Gastrocnemius medialis (tissue), 3 donors: ENCODE measurements around a stretch of chr9.

DNA sequence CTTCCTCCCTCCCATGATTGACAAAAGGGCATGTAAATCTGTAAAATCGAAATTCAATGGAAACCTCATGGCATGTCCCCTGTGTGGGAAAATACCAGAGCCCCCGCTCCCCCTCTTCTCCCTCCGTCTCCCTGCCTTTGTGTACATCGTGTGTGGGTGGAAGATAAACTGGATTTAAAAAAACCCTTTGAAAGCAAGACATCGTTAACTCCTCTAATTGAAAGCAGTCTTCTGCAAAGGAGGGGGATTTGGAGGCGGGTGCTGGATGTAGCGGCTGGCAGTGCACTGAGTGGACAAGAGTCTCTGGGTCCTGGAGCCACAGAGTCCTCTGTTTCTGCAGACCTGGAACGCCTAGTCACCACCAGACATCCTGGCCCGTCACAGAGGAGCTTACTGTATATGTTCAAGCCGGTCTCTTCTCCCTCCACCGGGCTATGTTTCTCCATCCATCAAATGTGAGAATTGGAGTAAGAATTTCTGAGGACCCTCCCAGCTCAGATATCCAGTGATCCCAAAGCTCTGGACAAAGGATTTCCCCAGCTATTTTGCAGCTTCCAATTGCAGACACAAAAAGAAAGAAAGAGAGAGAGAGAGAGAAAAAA lies 169.5 kb downstream of the PAPPA start:
- PRO-cap, result no peak
- RAMPAGE, long total RNA, 3 experiments, result no peak in any of the 3 experiments

GRCh38 chr9:116355245-116355835 lies 201.7 kb downstream of the PAPPA start:
- PRO-cap, result no peak
- RAMPAGE, long total RNA, 3 experiments, result no peak in any of the 3 experiments

DNA sequence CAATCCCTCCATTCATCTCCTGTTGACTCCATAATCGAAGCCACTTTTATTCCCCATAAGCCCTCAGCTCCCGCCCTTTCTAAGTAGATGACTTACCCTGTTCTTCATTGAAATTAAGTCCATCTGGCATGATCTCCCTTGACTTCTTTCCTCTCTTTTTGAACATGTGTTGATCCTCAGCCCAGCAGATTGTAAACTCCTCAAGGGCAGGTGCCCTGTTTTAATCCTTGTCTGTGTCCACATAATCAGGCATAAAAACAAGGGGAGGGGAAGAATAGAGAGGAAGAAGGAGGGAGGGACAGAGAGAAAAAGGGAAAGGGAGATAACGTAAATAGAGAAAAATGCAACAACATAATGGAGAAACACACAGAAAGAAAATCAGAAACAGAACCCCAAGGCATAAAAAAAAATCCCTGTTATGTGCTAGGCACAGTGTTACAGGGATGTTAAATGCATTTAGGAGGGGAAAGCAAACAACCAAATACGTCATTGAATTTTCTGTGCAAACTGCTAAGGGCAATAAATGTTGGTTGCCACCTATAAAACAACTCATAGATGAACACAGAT lies 51.1 kb upstream of the ASTN2 start:
- PRO-cap, result no peak
- RAMPAGE, long total RNA, 3 experiments, result no peak in any of the 3 experiments

DNA sequence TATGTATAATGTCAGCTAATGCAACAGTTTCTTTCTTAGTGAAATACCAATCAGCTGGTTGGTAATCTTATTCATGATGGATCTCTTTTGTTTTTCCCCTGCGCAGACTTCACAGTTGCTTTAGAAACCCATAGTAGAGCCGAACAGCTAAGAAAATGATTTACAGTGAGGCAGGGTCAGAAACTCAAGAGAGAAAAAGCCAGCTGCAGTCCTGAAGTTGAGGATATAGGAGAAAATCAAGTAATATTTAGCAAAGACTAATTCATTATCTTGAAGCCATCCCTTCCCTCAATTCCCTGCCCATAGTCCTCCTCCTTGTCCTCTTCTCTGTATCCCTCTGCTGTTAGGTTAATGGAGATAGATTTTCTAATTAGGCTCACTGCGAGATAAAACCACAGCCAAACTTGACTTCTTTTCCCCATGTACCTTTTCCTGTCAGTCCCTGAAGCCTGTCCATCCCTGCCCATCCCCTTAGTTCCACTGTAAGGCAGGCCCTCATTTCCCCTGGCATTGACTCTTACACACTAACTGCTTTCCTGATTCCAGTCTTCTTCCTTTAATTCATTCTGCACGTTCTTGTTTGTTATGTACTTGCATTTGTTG lies 1.1 kb downstream of the TLR4 start:
- PRO-cap, result no peak
- RAMPAGE, long total RNA, 3 experiments, result no peak in any of the 3 experiments

DNA sequence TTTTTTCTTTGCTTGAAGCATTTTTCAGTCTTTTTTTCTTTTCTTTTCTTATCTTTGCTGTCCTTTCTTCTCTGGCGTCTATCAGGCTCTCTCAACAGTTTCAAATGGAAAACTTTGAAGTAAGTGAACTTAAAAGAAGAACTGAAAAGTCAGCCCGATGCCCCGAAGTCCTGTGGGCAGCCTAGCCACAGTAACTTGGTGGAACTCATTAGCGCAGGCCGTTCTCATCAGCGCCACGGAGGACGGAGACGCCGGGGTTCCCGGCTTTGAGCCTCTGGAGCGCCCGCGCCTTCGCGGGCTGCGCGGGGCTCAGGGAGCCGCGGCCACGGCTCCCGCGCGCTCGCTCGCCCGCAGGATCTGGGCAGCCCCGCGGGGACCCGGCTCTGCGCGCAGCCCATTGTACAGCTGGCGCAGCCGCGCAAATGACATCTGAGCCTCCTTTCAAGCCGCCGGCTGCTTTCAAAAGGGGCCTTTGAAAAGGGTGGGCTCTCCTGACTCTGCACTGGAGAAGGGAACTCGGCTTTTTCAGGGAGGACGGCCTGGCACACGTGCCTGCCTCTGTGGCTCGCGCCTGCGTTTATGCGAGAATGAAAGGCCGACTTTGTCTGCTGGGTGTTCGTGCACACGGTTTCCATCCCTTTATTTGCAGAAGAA lies 40.7 kb downstream of the TLR4 start:
- PRO-cap, result no peak
- RAMPAGE, long total RNA, 3 experiments, result no peak in any of the 3 experiments

DNA sequence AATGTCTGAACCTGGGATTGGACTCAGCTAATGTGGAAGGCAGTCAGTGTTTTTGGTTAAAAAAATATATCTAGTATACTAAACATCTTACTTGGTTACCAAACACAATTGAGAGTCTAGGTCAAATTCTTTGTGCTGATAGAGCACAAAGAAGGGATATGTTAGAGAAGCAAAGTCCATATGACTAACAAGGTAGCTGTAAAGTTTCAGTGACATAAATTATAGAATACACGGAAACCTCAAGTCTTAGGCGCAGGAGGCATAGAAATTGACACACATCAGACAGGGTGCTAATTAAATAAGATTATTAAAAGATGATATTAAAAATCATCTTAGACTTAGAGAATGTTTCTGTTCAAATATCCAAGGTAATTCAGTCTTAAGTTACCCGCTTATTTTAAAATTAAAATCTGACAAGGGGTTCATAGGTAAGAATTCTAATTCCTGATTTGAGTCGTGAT lies 718.4 kb downstream of the TLR4 start:
- PRO-cap, result no peak
- RAMPAGE, long total RNA, 3 experiments, result no peak in any of the 3 experiments

- PRO-cap, result no peak
- RAMPAGE, long total RNA, 3 experiments, result no peak in any of the 3 experiments
Observed at GRCh38 chr9:118979067-118979536, 390.1 kb downstream of the BRINP1 start.

GRCh38 chr9:119052229-119052768 lies 316.9 kb downstream of the BRINP1 start:
- PRO-cap, result no peak
- RAMPAGE, long total RNA, 3 experiments, result no peak in any of the 3 experiments

DNA sequence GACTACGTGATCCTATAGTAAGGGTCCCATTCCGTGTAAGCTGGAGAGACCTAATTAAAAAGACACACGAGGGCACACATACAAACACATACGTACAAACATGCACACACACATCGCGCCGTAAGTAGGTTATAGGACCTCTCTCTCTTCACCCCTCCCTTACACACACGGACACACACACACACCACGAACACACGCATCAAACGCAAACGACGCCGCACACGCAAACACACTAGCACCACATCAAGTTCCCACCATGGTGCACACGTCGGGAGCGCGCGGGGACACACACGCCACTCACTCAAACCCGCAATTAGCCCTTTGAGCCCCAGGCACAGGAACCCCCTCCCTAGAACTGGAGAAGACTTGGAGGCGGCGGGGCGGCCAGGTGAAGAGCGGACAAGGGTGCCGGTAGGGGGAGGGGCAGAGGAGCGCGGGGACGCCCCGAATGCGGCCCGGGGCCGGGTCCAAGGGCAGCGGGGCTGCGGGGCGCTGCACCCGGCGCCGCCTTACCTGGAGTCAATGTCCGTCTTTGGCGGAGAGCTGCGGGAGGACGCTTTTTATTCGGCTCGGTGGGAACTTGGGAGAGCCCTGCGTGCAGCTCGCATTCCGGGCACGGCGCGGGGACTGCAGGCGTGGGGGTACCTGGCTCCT lies 565 bp downstream of the BRINP1 start:
- PRO-cap, result no peak
- RAMPAGE, long total RNA, 3 experiments, result no peak in any of the 3 experiments

- PRO-cap, result no peak
- RAMPAGE, long total RNA, 3 experiments, result no peak in any of the 3 experiments
Observed at GRCh38 chr9:120129680-120129985, 450.3 kb downstream of the CDK5RAP2 start.

GRCh38 chr9:120353401-120353951 lies 226.5 kb downstream of the CDK5RAP2 start:
- PRO-cap, result no peak
- RAMPAGE, long total RNA, 3 experiments, result no peak in any of the 3 experiments

DNA sequence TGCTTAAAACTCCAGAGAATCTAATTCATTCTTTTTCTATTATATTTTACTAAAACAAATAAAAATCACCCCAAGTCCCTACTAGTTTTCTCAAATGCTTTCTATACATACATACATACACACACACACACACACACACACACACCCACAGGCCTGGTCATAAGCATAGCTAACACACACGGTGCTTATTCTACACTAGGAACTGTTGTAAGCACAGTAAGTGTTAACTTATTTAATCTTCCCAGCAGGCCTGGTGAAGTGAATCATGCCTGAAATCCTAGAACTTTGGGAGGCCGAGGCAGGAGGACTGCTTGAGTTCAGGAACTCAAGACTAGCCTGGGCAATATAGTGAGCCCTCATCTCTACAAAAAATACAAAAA lies 2.6 kb downstream of the MEGF9 start:
- PRO-cap, result no peak
- RAMPAGE, long total RNA, 3 experiments, result no peak in any of the 3 experiments

DNA sequence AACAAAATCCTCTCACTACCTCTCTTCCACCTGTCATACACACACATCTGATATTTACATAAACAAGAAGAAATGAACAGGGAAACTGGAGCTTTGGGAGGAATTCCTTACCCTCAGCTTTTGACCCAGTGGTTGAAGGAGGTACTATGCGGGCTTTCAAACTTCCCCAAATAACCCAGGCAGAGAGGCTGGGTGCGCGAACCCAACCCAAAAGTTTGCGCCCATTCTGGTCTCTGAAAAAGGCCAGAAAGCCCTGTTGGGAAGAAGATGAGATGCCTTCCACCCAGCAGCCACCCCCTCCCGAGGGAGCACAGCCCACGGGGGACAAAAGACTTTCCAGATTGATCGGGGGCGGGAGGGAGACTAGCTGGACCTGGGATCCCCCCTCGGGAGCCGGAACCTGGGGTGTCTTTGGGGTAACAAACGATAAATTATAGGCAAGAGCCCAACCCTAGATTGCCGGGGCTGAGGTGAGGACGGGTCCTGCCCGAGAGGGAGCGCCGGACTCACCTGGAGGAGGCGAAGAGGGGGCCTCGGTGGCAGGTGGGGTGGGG lies 945 bp downstream of the MEGF9 start:
- PRO-cap, result no peak
- RAMPAGE, long total RNA, 3 experiments, result no peak in any of the 3 experiments

DNA sequence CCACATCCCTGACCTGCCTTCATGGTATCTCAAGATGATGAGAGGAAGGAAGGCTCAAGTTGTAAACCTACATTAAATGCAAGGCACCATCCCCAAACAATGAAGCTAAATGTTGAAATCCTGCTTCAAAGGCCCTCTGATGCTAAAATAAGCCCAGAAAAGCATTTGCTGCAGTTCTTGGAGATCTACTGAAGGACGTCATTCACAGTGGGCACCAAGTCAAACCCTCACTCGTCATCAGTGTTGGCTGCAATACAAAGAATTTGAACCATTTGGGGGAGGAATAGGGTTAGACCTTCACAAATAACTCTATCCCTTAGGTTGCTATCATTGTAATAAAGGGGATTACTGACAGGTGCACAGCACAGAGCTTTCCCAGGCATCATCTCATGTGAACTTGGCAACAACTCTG lies 9.3 kb upstream of the MEGF9 start:
- PRO-cap, result no peak
- RAMPAGE, long total RNA, 3 experiments, result no peak in any of the 3 experiments

GRCh38 chr9:120852175-120852868 lies 9.6 kb upstream of the PSMD5 start:
- PRO-cap, result no peak
- RAMPAGE, long total RNA, 3 experiments, result no peak in any of the 3 experiments

DNA sequence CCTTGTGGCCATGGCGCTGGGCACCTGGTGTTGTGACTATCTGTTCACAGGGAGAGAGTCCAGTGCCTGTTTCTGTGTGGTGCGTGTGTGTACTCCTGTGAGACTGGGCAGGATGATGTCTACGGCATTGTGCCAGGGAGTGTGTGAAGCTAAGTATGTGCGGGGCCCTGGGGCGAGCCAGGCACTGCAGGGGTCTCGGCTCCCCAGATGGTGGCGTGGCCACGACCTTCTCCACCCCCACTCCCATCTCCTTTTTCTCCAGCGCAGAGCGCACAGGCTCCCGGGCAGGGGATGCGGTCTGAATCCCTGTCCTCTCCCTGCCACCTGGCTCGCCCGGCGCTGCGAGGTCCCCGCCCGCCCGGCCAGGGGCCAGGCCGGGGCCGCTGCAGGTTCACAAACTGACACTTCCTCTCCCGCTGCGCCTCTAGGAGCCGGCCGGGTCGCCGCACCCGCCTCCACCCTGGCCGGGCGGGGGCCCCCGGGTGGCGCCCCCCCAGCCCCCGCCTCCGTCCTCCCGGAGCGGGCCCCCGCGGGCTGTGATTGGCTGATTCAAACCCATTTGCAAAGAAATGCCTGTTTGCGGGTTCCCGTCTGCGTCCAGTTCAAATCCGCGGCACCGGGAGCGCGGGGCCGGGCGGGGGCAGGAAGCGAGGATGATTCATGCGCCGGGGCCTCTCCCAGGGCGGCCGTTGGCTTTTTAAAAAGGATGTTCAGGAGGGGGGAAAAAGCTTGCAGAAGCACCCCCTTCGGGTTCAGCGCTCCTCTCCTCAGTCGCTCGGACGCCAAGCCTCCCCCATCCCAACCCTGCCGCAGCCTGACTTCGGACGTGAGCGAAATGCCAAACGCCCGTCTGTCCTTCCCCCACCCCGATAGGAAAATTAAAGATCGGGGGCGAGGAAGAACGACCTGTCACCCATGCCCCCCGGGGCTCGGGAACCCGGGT lies 754 bp downstream of the PHF19 start:
- PRO-cap, result bidirectional peak, plus-strand start at position 605 of the sequence, minus-strand start at position 400 of the sequence
- RAMPAGE, long total RNA, 3 experiments, result no peak in any of the 3 experiments

DNA sequence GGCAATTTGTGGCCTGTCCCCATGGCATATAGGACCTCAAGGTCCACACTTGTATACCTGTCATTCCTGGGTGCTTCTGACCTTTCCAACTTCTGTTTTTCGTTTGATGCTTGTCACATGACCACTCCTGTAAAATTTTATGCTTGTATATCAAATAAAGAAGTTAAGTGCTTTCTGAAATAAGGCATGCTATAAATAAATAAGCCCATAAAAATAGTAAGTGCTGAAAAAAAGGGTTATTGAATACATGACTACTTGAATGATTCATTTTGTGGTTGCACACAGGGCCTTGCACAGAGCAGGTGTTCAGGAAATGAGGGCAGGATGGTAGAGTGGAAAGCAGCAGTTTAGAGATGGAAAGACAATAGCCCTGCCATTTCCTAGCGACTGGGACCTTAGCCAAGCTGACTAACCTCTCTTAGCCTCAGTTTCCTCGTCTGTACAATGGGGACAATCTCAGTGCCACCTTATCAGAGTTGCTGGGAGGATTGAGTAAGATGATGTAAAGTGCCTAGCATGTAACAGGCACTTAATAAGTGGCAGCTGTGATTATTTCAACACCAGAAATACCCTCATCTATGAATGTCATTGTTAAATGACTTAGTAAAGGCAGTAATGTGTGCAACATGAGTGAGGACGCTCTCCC lies 15.7 kb upstream of the PHF19 start:
- PRO-cap, result no peak
- RAMPAGE, long total RNA, 3 experiments, result no peak in any of the 3 experiments

DNA sequence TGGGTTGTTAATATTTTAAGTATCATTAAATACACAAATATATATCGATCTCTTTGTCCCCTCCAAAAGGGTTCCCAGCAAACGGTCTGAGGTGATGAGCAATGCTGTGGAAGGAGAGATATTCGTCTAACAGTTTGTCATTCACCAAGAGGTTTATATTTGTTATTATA lies 1.3 kb downstream of the TRAF1 start:
- PRO-cap, result no peak
- RAMPAGE, long total RNA, 3 experiments, result no peak in any of the 3 experiments

DNA sequence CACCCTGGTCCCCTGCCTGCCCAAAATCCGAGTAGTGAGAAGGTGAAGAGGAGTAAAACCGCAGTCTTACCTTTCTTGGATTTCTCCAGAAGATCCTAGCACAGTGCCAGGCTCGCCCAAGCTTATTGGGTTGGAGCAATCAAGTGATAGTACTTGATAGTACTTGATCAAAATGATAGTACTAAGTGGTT lies 2.8 kb upstream of the TRAF1 start:
- PRO-cap, result no peak
- RAMPAGE, long total RNA, 3 experiments, result no peak in any of the 3 experiments

DNA sequence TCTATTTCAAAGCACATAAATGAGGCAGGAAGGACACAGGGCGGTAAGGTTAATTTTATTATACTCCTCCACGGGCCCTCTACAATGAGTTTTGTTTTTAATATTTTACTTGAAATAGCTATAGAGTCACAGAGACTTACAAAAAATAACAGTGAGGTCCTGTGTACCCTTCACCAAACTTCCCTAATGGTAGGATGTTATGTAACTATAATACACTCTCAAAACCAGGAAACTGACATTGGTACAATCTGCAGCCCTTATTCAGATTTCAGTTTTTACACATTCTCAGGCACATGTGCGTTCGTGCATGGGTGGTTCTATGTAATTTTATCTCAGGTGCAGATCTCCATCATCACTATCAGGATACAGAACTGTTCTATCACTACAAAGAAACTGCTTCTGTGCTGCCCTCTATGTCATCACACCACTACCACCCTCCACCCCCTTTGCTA lies 16.5 kb downstream of the RAB14 start:
- PRO-cap, result no peak
- RAMPAGE, long total RNA, 3 experiments, result no peak in any of the 3 experiments